SK-MEL-5 (cell line): ENCODE data around the genes TSPAN18 and TP53I11.

DNA sequence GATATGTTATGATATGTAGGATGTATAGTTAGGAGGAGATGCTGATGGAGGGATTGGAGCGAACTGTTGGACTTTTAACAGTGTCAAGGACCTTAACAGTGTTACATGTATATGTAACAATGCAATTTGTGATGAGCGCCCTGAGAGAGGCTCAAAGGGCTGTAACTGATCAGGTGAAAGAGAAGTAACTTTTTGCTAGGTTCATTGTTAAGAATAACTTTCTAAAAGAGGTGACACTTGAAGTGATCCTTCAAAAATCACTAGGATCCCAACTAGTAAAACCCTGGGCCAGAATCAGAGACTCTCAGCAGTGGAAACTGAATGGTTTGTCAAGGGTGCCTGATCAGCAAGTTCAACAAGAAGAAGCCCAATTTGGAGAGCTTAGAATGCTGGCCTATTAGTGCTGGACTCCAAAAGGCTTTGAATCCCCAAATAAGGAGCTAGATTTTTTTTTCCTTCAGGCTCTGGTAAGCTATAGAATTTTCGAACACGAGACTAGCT, 71.4 kb downstream of the ALX4 start:
RAMPAGE:
- cytosol, long total RNA = no peak
- long total RNA = no peak
- nucleus, long total RNA = no peak

GRCh38 chr11:44316023-44316842, 6.3 kb upstream of the ALX4 start:
RAMPAGE:
- cytosol, long total RNA = no peak
- long total RNA = no peak
- nucleus, long total RNA = no peak

DNA sequence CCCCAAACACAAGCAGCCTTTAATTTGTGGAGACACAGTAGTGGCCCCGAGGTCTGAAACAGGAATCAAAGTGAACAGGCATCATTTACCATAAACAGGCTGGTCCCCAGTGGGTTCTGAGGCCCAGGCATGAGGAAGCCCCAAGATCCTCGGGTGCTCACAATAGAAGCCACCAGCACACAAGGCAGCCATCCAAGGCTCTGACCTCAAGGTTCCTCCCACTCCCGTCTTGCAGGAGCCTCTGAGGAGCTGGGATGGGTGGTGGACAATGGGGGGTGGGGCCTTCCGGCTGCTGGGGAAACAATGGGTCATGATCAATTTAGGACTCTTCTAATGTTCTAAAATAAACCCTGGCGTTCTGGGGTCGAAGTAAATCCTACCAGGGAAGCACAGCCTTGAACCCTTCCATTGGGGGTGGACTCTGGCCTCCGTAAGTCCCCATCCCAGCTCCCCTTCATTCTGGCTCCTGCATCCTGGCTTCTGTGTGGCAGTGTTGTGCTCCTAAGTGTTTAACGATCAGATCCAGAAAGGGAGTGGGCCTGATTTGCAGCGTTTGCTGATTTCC, 114.9 kb upstream of the CD82 start:
RAMPAGE:
- cytosol, long total RNA = no peak
- long total RNA = no peak
- nucleus, long total RNA = no peak

RAMPAGE:
- cytosol, long total RNA = no peak
- long total RNA = no peak
- nucleus, long total RNA = no peak
Observed at GRCh38 chr11:44584709-44585353, 19.4 kb downstream of the CD82 start.

GRCh38 chr11:44593000-44593648, 27.7 kb downstream of the CD82 start:
RAMPAGE:
- cytosol, long total RNA = no peak
- long total RNA = no peak
- nucleus, long total RNA = no peak

GRCh38 chr11:44631958-44632241, 66.4 kb downstream of the CD82 start:
RAMPAGE:
- cytosol, long total RNA = no peak
- long total RNA = no peak
- nucleus, long total RNA = no peak

DNA sequence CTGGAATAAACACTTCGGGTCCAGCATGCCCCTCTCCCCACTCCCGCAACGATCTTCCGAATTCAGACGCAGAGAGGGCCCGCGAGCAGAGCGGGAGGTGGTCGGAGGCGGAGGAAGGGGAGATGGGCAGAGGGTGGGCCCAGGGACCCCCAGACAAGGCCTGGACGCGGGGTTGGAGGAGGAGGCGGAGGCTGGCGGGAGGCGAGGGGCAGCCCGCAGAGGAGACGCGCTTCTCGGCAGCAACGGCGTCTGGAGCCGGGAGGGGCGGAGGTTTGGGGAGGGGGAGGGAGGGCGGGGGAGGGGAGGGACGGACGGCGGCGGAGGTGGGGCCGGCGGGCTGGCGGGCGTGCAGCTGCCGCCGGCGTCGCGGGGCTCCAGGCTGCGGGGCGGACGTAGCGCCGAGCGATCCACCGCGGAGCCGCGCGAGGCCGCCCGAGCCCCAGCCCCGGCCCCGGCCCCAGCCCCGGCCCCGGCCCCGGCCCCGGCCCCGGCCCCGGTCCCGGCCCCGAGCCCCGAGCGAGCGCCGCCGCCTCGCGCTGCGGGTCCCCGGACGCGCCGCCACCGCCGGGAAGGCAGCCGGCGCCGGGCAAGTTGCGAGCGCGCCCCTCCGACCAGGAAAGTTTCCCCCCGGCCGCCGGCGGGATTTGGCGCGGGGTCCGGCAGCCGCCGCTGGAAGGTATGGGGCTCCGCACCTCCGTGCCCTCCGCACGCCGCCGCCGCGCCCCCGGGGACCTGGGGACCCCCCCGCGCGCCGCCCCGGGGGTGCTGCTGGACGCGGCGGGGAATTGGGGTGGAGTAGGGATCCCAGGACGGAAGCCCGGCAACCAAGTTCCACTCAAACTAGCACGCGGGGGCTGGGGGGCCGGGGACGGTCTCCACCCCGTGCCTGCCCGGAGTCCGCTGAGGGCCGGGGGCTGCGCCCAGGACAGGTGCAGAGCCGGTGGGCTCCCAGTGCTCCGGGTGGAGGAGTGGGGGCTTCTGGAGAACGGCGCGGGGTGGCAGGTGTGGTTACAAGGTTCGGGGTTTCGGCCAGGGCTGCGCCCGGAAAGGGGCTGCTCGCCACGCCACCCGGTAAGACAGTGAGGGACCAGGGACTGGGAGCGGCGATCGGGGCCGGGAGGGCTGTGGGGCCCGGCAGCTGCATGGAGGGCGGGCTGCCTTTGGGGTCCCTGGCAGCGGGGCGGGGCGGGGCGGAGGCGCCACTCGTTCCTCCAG, at the start of gene TSPAN18:
TSS of gene TSPAN18 (plus strand) at position 351 of the 1,215 bp plus-strand sequence.
RAMPAGE:
- cytosol, long total RNA = no peak
- long total RNA = no peak
- nucleus, long total RNA = no peak

DNA sequence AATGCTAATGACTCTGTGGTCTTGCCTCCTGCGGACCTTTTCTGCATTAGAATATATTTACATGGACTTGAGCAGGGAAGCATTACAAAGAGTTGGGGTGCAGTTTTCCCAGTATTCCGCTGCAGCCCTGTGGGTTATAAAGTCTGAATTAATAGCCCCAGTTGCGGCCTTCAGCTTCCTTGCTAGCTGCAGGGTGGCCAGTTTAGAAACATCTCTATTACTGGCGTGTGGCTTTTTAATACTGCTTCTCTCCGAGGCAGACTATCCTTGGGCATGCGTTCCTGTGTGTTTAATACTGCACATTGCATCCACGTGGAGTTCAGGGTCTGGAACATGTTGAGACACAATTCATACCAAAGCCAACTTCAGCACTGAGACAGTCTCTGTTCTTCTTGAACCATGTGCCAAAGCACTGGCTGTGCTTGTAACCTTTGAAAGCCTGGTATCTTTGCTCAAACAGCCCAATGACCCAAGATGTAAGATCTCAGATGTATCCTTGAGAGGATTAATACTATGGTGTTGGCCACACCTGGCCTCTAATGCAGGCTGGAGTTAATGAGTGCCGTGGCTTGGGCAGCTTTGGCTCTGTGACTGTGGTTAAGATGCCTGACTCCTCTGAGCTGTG, 27.5 kb downstream of the TSPAN18 start:
RAMPAGE:
- cytosol, long total RNA = no peak
- long total RNA = no peak
- nucleus, long total RNA = no peak

DNA sequence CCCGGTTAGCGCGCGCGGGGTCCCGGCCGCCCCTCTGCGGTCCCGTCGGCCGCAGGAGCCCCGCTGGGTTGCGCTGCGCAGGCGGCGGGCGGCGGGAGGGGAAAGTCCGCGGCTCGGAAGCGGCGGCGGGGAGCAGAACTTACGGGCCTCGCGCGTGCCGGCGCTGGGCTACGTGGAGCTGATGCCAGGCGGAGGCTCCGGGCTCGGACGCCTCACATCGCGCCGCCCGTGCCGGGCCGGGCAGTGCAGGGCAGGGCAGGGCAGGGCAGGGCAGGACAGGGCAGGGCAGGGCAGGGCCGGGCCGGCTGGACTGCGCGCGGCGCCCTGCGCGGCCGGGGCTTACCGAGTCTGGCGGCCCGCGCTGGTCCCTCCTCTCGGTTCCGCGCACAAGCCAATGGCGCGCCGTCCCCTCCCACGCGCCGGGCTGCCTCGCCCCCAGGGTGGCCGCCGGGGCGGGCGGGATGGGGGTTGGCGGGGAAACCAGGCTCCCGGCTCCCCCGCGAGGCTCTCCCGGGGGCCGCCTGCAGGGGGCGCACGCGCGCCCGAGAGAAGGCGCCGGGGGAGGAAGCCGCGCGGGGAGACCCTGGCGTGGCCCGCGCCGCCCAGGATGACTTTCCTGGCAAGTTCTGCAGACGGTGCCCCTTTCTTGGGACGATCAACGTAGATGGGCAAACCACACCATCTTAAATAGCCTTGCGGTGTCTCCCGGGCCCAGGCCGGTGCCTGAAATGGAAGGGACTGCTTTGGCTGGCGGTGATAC, at the start of gene TP53I11:
TSS of gene TP53I11 (minus strand) at position 350 of the 760 bp plus-strand sequence.
RAMPAGE:
- cytosol, long total RNA = no peak
- long total RNA = no peak
- nucleus, long total RNA = no peak

GRCh38 chr11:45091720-45092113, 54.7 kb upstream of the PRDM11 start:
RAMPAGE:
- cytosol, long total RNA = no peak
- long total RNA = no peak
- nucleus, long total RNA = no peak

GRCh38 chr11:45102831-45103279, 43.6 kb upstream of the PRDM11 start:
RAMPAGE:
- cytosol, long total RNA = no peak
- long total RNA = no peak
- nucleus, long total RNA = no peak

DNA sequence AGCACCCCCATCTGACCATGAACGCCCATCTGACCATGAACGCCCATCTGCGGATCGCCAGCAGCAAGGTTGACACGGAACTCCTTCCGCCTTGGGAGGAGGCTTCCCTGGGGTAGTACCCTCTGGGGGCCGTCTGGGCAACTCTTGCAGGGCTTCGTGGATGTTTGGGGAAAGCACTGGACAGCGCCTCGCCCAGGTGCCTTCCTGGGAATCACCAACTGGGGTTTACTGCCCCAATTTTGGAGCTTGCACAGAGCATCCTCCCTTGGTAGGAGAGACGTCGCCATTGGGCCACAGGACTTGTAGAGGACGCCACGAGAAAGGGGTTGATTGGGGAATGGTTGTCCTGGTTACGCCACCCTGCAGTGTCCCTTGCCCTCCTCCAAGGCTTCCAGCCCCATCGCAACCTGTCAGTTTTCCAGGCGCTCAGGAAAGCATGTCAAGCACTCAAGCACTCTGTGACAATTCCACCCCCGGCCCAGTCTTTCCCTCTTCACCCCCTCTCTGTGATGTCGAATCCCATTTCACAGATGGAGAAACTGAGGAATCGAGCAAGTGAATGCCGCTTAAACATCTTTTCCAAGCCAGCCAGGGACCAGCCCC, 944 bp upstream of the PRDM11 start:
RAMPAGE:
- cytosol, long total RNA = no peak
- long total RNA = no peak
- nucleus, long total RNA = no peak

GRCh38 chr11:45178853-45179576, 32.6 kb downstream of the PRDM11 start:
RAMPAGE:
- cytosol, long total RNA = no peak
- long total RNA = no peak
- nucleus, long total RNA = no peak

GRCh38 chr11:45233789-45234188, 52.4 kb downstream of the SYT13 start:
RAMPAGE:
- cytosol, long total RNA = no peak
- long total RNA = no peak
- nucleus, long total RNA = no peak

RAMPAGE:
- cytosol, long total RNA = no peak
- long total RNA = no peak
- nucleus, long total RNA = no peak
Observed at GRCh38 chr11:45664439-45664961, 922 bp downstream of the CHST1 start.

RAMPAGE:
- cytosol, long total RNA = no peak
- long total RNA = no peak
- nucleus, long total RNA = no peak
Observed at GRCh38 chr11:45848524-45849352, 1.5 kb downstream of the CRY2 start.

RAMPAGE:
- cytosol, long total RNA = no peak
- long total RNA = no peak
- nucleus, long total RNA = no peak
Observed at GRCh38 chr11:45860615-45861252, 13.5 kb downstream of the CRY2 start.

DNA sequence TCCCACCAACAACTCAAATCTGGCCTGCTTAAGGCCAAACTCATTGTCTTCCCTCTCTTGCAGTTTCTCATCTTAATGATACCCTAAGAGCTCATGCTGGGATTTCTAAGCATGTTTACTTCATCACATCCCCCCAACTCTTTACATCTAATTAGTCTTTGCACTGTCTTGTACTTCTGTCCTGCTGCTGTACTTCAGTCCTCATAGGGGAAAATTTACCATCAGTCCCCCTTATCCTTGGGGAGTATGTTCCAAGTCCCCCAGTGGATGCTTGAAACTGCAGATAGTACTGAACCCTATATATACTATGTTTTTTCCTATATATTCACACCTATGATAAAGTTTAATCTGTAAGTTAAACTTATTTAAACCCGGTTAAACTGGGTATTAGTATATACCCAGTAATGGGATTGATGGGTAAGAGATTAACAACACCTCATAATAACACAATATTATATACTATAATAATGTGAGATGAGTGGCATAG, 90.3 kb downstream of the LARGE2 start:
RAMPAGE:
- cytosol, long total RNA = no peak
- long total RNA = no peak
- nucleus, long total RNA = no peak

DNA sequence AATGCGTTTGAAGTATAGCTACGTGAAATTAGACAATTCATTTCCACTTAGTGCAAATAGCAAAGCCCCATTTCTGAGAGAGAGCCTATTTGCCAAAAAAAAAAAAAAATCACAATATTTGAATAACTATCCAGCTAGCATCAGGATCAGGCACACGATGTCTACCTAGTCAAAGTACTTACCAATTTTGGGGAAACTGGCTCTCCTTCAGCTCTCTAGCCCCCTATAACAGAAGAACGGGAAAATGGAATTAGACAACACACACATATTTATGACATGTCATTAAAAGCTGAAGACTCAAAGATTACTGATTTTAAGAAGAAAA, 29.3 kb downstream of the PHF21A start:
RAMPAGE:
- cytosol, long total RNA = no peak
- long total RNA = no peak
- nucleus, long total RNA = no peak

GRCh38 chr11:46097295-46098182, 23.7 kb downstream of the PHF21A start:
RAMPAGE:
- cytosol, long total RNA = no peak
- long total RNA = no peak
- nucleus, long total RNA = no peak